Thoracic aorta endothelial cell (primary cell): ENCODE measurements around a stretch of chr17.

- CAGE, long polyA plus RNA: no peak
Observed at GRCh38 chr17:21198257-21198787, 15.6 kb downstream of the TMEM11 start.

DNA sequence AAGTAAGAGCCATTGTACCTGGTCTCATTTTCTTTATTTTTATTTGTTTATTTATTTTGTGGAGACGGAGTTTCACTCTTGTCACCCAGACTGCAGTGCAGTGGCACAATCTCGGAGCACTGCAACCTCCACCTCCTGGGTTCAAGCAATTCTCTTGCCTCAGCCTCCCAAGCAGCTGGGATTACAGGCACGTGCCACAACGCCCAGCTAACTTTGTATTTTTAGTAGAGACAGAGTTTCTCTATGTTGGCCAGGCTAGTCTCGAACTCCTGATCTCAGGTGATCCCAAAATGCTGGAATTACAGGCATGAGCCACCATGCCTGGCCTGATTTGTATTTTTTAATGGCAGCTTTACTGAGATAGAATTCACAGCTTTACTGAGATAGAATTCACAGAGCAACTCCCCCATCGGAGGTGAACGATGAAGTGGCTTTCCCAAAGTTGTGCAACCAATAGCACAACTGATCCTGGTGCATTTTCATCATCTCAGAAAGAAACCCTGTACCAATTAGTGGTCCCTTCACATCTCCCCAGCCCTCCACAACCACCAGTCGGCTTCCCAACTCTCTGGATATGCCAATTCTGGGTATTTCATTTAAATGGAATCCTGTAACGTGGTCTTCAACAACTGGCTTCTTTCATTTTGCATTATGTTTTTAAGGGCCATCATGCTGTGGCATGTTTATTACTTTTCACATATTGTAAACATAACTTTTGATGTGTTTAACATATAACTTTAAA is 7.3 kb downstream of the TMEM11 start:
- CAGE, long polyA plus RNA: no peak

DNA sequence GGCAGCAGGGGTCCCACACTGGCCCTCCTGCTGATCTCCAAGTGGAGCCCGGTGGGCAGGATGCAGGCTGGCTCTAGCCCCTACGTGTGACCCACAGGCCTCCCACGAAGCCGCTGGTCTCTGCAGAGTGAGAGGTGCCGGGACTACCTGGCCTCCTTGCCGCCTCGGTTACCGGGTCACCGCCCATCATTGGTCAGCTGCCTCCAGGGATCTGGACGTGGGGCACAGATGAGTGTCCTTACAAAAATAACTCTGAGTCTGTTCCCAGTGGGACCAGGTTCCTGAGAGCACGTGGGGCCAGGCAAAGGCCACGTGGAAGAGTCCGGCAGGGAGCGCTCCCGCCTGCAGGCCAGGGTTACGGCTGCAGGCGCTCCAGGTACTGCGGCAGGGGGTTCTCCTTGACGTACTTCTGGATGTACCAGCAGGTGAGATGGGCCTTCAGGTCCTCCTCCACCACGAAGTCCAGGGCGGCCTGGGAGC is 10.2 kb downstream of the NATD1 start:
- CAGE, long polyA plus RNA: no peak

GRCh38 chr17:22304742-22305245 is 612.5 kb downstream of the KCNJ18 start:
- CAGE, long polyA plus RNA: no peak

DNA sequence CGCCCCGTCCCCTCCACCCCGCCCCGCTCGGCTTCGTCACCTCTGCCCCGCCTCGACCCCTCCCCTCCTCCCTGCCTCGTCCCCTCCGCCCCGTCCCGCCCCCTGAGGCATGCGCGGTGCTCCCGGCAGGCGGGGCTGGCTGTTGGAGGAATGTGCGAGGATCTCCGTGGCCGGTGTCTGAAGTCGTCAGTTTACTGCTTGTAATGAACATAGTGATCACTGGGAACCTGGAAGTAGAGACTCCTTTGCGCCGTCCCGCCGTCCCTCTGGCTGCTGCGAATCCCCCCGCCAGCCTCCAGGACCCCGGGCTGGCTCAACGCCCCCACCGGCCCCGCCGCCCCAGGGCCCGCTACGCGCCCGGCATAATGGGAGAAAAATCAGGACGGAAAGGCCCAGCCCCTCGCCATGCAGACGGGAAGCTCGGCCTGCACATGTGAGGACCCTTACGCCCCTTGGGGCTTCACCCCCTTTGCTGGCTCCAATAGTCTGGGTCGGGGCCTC is 743.0 kb downstream of the KCNJ18 start:
- CAGE, long polyA plus RNA: no peak

DNA sequence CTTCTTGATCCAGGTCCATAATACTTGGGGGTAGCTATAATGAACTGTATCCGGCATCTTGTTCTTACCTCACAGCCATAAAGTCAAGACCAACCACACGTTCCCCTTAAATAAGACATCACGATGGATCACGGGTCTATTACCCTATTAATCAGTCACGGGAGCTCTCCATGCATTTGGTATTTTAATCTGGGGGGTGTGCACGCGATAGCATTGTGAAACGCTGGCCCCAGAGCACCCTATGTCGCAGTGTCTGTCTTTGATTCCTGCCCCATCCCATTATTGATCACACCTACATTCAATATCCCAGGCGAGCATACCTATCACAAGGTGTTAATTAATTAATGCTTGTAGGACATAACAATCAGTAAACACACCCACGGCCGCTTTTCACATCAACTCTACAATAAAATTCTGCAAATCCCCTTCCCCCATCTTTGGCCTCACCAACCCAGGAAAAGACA is 829.0 kb downstream of the KCNJ18 start:
- CAGE, long polyA plus RNA: no peak

DNA sequence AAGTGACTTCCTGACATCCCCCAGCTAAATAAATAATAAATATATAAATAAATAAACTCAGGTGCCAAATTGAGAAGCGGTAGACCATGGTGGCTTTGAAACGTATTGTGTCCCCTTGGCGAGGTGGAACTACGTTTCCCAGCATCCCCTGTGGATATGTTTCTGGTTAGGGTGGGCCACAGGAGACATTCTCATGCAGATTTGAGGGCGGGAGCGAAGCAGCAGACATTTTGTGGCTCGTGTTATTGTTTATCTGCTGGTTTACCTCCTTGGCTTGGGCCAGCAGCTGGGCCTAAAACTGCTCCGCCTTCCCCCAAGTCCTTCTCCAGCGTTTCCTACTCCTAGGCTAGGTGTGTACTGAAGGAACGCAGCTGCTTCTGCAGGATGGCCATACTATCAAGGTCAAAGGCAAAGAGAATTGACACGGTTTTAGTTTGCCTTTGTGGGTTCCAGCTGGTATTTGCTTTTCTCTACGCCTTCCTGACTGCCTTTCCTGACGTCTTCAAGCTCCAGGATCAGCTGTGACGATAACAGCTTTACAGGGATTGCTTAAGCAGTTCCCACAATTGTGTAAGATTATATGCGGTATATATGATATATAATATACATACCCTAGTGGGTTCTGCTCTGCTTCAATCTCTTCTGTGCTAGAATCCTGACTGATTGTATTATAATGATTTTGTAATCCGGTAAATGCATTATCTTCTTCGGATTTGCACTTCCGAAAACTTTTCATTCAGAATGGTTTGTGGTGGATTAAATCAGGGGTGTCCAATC is 17.2 kb upstream of the WSB1 start:
- CAGE, long polyA plus RNA: no peak

GRCh38 chr17:27295621-27296109 is 1.8 kb downstream of the WSB1 start:
- CAGE, long polyA plus RNA: no peak

DNA sequence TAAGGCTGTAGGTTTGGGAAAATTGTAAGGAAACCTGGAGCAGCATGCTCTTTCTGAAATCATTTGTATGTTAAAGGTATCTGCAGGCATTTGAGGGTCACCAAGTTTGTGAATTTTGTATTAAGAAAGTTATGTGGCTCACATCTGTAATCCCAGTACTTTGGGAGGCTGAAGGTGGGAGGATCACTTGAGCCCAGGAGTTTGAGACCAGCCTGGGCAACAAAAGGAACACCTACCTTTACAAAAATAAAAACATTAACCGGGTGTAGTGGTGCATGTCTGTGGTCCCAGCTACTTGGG is 5.1 kb downstream of the WSB1 start:
- CAGE, long polyA plus RNA: no peak

DNA sequence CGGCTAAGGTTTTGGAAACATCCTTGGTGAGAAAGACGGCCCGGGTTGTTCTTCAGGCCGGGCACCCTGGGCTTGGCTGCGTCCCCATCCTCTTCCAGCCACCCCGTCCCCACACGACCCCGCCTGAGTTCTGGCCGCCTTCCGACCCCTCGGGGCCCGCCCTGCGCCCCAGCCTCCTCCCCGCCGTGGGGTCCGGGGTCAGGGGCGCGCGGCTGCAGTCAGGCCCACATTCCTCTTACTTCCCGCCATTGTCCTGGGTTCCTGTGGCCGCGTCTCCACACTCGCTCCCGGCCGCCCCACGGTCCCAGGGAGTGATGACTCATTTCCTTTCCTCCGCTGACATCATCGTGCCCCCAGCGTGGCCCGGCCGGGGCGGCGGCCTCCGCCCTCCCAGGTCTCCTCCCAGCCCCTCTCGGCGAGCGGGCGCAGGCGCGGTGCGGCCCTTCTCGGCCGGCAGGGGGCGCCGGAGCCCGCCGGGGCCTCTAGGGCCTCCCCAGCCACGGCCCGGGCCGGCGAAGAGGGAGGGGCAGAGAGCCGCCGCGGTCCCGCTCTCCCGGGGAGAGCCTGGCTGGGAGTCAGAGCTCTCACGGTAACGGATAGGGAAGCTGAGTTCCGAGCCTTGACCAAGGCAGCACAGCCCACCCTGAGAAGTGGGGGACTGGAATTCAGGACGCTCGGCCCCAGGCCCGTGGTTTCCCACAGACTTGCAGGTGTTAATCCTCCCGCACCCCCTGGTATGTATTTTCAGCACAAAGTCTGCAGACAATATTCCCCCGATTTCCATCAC is 59.8 kb downstream of the WSB1 start:
- CAGE, long polyA plus RNA: no peak

- CAGE, long polyA plus RNA: no peak
Observed at GRCh38 chr17:27354281-27354794, 60.4 kb downstream of the WSB1 start.

- CAGE, long polyA plus RNA: no peak
Observed at GRCh38 chr17:27532256-27533233, 76.3 kb downstream of the KSR1 start.

DNA sequence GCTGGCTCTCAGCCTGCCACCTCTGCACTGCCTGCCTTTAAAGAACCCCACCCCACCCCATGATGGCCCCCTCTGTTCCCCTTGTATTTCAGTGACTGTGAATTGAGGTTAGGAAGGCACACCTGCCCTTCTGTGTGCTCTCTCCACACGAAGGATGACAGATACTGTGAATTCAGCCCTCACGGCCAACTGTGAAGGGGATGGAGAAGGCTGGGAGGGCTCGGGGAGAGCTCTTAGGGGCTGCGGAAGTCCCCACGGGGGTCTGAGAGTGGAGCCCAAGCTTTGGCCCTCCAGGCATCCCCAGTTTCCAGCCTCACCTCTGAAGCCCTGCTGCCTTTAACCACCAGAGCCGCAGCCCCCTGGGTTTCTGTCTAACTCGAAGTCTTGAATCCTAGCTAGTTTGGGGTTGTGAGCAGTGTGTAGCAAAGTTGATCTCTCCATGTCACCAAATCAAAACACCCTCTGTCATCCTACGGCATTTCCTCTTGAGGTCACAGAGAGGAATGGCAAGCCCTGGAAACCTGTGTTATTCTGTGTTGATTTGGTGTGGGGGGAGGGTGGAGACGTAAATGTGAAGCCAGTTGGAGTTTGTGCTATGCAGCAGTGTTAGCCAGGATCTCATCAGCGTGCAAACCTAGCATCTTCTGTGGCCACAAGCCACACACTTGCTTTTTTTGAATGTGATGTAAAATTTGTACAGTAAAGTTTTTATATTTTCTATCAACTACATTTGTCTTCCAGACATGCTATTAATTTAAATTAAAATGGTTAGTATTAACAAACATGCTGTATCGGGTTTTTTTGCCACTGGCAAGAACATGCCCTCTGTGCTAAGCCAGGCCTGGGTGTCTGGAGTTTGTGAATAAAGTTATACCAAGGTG is 5.2 kb upstream of the LGALS9 start:
- CAGE, long polyA plus RNA: no peak

- CAGE, long polyA plus RNA: no peak
Observed at GRCh38 chr17:27646841-27647484, 16.0 kb downstream of the LGALS9 start.

- CAGE, long polyA plus RNA: no peak
Observed at GRCh38 chr17:28306628-28307739, 12.0 kb upstream of the TMEM97 start.

- CAGE, long polyA plus RNA: no peak
Observed at GRCh38 chr17:28317450-28318697, 1.1 kb upstream of the TMEM97 start.

GRCh38 chr17:28467693-28468001 is 5.8 kb upstream of the SLC13A2 start:
- CAGE, long polyA plus RNA: no peak

- CAGE, long polyA plus RNA: no peak
Observed at GRCh38 chr17:28547242-28548132, 4.9 kb downstream of the UNC119 start.

GRCh38 chr17:28631595-28632142 is 13.3 kb downstream of the BLTP2 start:
- CAGE, long polyA plus RNA: no peak

DNA sequence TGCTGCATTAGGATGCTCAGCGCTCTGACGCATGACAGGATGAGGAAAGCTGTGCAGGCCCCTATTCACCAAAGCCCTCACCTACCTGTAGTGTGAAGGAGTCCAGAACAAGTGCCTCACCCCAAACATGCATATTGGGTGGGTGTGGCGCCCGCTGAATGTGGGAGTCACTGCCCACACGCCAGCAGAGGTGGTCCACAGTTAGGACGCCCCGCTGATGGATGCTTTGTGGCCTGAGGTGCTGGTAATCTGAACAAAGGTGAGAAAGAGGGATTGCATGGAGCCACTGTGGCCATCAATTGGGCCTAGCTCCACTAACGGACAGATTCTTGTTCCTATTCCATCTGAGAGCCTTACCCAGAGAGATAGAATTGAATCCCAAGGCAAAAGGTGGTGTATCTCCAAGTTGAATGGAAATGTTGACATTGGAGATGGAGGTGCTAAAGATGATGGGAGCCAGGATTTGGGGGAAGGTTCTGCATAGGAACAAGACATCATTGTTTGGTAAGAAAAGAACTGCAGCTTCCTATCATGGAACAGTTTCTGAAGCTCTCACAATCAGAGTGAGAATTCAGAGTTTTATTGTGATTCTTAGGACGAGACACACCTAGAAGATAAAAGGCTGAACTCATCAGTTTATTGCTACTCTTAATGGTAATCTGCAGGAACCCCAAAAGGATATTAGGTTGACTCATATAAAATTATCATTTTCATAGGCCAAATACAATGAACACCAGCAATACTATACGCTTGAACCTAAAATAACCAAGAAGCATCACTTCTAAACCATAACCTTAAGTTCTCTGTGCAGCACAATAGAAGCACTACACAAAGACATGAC is 6.6 kb downstream of the BLTP2 start:
- CAGE, long polyA plus RNA: no peak